Ureter (tissue), 1 donor: ENCODE results near the genes ACAA1 and ACVR2B.

GRCh38 chr3:35664362-35665032, 25.2 kb downstream of the ARPP21 start:
- PRO-cap, result no peak

GRCh38 chr3:36136411-36136869, 243.9 kb upstream of the STAC start:
- PRO-cap, result no peak

DNA sequence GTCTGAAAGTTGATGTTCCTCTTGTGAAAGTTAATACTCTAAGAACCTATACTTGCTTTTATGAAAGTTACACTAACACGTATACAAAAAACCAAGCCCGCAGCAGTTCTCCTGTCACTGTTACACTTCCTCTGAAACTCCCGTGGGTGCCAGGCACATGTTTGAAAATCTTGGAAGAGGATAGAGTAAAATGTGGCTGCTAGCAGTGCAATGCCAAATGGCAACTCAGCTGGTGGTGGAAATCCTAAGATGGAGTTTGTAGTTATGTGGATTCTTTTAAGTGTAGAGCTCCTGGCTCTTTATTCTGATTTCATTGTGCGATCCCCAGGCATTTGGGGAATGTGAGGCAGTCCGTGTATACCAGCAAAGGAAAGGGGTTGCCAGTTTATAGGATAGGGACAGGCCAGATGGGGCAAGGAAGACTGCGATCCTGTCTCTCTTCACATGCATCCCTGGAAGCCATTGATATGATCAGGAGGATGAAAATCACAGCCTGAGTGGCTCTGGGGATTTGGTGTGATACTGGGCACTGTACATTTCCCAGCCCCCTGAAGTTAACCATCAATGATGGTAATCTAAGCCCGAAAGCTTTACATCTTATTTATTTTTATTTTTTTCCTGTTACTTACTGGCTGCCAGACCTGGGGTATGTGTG, 1.1 kb downstream of the STAC start:
- PRO-cap, result no peak

- PRO-cap, result no peak
Observed at GRCh38 chr3:36833211-36833770, 68.9 kb upstream of the DCLK3 start.

DNA sequence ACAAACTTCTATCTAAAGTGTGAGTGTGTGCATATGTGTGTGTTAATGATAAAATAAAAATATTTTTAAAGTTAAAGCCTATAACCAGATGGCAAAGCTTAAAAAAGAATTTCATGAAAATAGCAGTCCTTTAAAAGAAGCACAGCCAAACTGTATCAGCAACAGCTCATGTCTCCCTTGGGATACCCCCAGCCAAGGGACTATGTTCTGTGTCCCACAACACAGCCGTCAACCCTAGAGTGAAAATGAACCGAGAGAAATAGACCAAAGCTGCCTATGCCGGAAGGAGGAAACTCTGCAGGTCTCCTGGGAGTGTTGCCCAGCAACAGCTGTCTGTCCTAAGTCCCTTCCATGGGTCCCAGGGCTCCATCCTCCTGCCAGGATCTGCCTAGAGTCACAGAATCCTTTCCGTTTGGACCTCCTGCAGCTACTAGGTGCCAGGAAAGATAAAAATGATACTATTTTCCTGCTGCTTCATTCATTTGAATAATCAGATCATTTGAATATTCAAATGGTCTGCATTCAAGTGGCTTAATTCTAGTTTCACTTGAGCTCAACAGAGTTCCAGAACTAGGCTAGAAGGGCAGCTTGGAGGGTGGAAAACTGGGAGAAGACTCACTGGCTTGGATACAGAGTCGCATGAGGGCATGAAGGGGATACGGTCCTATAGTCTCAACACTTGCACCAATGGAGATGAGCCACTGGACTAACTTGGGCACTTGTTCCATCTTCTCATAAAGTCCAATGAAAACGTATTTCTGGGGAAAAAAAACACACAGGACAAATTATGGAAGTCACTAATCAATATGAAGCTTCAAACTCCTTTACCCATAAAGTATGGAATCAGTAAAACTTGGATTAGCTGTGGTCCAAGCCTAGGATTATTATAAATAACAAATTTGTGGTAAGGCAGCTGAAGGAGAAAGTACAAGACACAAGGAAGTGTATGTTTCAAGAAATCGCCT, 53.0 kb downstream of the TRANK1 start:
- PRO-cap, result no peak

GRCh38 chr3:36943771-36944582, 877 bp downstream of the TRANK1 start:
- PRO-cap, result bidirectional peak, plus-strand start at chr3:36944263, minus-strand start at chr3:36944202

GRCh38 chr3:36957927-36958444, 13.1 kb upstream of the TRANK1 start:
- PRO-cap, result no peak

GRCh38 chr3:37244430-37244666, 1.3 kb downstream of the GOLGA4 start:
- PRO-cap, result no peak

DNA sequence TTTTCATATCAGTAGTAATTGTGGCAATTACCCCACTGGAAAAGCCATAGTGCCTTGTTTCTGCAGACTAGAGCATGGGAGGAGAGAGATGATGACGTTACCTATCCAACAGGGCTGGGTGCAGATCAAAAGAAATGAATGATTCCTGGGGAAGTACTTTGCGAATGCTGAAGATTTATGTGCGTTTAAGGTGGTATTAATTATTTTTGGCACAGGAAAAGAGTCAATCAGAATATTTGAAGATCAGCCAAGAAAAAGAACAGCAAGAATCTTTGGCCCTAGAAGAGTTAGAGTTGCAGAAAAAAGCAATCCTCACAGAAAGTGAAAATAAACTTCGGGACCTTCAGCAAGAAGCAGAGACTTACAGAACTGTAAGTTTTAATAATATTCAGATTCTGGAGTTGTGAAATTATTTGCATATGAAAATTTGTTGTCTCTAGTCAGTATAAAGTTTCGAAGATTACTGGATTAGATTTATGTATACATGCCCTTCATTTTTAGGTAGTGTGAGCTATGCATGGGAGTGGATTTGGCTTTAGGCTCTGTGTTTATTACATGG, 78.5 kb downstream of the GOLGA4 start:
- PRO-cap, result no peak

DNA sequence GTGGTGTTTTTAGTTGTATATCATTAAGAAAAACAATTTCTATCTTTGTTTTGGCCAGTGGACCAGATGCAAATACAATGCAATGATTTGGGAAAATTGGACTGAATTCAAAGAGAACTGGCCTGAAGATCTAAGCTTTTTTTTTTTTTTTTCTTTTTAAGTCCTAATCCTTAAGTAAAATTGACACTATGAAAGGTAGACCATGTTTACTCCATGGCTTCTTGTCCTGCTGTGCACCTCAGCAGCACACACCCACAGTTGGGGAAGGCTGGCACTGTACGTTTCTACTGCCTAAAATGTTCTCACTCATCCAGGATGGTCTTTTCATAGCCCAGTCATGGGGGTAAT, 92.5 kb downstream of the GOLGA4 start:
- PRO-cap, result no peak

GRCh38 chr3:37387512-37387900, 64.4 kb upstream of the ITGA9 start:
- PRO-cap, result no peak

- PRO-cap, result no peak
Observed at GRCh38 chr3:37856182-37856776, 5.4 kb upstream of the CTDSPL start.

GRCh38 chr3:37980582-37981366, 9.8 kb upstream of the VILL start:
- PRO-cap, result no peak

DNA sequence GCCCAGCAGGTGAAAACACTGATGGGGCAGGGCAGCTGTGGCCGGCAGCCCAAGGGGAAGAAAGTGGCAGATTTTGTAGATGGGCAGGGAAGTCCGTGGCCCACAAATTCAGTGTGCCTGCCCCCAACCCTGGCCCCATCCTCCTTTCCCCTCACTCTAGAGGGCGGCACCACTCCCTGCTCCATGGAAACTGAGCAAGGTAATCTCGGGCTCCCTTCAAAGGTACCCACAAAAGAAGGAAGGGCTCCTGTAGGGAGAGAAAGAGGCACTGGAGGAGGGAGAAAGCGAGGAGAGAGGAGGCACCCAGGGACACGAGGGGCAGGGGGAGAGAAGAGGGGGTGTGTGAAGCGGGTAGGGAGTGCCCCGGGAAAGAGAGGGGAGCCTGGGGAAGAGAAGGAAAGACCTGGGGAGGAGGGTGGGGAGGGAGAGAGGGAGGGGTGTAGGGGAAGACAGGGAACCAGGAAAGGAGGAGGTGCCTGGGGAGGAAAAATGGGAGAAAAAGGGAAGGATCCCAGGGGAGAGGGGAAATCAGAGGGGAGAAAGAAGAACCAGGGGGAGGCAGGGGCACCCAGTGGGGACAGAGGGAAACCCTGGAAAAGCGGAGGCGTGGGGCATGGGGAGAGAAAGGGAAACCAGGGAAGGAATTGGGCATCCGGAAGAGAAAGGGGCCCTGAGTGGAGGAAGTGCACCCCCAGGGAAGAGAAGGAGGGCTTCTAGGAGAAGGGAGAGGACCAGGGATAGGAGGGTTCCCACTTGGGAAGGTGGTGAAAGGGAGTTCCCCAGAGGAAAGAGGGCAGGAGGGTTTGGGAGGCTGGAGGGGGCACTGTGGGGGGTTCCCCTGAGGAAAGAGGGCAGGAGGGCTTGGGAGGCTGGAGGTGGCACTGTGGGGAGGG, 634 bp downstream of the VILL start:
- PRO-cap, result no peak

- PRO-cap, result no peak
Observed at GRCh38 chr3:38004804-38005687, 14.5 kb downstream of the VILL start.

GRCh38 chr3:38069420-38069714, 30.4 kb downstream of the DLEC1 start:
- PRO-cap, result no peak

GRCh38 chr3:38130297-38131180, 6.4 kb downstream of the ACAA1 start:
- PRO-cap, result no peak

- PRO-cap, result bidirectional peak, plus-strand start at chr3:38137439, minus-strand start at chr3:38137077
Observed at GRCh38 chr3:38136764-38137809, at the start of gene ACAA1. Gene ACAA1 (minus strand): TSS chr3:38137127.

DNA sequence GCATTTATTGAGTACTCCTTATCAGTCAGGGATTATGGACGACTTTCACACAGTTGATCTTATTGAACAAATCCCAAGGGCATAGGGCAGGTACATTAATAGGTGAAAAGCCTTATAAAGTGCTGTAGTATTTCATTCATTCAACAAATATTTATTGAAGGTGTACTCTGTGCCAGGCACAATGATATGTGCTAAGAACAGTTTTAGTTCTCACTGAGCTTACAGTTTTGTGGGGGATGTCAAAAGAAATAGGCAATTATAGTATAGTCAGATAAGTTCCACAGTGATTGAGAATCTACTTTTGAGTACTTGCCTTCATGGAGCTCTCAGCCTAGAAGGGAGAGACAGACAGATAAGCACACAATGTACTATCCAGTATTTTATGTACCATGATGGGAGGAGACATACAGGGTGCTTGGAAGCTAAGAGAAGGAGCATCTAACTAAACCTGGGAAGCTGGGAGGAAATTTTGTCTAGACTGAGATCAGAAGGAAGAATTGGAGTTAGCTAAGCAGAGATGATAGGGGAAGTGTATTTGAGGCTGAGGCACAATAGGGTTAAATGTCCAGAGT, 24.3 kb downstream of the OXSR1 start:
- PRO-cap, result no peak

- PRO-cap, result bidirectional peak, plus-strand start at chr3:38453953, minus-strand start at chr3:38453704
Observed at GRCh38 chr3:38453444-38454121, at the start of gene ACVR2B. Gene ACVR2B (plus strand): TSS chr3:38453890.